ENCODE data around the gene NAA40.

GRCh38 chr11:63905493-63905944 is 11.4 kb downstream of the RCOR2 start:
- RRBS, result no CpG with 5 or more reads among the region's 9 CpGs

DNA sequence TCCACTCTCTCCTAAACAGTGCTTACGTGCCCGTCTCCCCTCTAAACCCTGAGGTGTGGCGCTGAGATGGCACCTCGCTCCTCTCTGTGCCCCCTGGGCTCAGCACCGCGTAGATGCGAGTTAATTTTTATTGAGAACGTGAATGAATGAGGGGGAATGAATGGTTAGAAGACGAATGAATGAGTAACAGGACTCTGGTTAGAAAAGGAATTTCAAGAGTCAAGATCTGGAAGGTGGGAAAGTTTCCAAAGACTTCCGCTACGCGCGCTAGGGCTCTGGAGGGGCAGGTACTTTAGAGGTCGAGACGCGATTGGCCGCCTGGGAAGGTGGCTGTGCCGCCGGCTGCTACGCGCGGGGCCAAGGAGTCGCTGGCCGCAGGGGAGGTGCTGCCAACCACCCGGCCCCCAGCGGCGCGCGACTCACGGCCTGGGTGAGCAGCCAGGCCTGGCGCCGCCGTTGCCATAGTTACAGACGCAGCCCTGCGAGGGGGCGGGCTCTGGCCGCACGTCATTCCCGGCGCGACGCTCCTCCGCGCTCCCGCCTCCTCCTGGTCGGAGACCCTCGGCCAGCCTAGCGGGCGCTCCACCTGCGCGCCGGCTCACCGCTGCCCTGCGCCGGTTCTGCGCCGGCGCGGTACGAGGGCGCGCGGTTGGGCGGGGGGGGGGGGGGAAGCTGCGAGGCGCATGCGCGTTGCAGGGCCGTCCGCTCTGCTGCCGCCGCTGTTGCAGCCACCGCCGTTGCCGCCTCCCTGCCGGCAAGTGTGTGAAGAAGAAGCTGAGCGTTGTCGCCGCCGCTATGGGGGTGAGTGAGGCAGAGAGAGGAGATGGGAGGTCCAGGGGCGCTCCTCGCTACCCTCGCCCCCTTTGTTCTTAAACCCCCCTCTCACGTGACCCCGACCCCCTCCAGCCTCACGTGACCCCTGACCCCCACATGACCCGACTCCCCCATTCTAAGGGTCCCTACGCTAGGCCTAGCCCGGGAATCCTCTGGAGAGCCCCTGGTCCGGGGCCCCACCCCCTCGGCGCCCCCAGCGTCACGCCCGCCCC is at the start of gene NAA40:
TSS of gene NAA40 (plus strand) at position 701 of the 1,046 bp plus-strand sequence.
- RRBS, result 3% methylated on average over 25 of the region's 95 CpGs

DNA sequence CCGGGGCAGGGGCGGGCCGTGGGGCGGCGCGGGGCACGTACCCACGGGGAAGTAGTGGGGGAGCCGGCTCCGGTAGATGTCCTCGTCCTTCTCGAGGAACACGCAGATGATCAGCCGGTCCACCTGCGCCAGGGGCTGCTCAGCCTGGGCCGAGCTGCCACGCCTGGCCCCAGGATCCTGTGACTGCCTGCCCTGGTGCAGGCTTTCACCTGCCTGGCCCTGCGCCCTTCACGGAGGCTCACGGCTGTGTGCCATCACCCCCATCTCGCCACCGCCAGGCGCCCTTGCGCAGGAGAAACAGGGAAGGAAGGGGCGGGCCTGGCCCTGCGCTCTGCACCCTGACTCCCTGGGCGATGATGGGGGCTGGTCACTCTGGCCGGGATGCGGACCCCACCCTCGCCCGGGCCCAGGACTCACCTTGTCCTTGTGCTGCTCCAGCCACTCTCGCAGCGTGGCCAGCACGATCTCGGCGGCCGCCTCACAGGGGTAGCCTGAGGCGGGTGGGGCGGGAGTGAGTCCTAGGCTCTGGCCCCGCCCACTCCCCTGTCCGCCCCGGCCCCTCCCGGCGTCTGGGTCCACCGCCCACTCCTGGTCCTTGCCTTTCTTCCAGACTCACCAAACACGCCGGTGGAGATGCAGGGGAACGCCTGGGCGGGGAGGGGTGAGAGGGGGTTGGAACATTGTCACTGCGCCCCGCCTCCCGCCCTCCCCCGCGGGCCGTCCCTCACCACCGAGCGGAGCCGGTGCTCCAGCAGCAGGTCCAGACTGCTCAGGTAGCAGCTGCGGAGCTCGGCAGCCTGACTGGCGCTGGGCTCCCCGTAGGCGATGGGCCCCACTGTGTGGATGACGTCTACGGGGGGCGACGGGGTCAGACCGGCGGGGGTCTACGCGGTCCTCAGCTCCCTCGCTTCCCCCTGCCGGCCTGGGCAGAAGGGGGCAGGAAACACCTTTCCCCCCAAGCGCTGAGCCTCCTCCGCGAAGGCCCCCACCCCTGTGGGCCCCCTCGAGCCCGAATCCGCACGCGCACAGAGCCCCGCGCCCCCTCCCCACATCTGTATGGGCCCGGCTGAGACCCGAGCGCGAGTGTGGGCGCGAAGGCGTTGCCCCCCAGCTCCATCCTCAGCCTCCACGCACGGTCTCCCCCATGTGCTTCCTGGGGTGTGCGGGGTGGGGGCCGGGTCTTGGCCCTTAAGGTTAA is 13.1 kb downstream of the OTUB1 start:
- RRBS, result 55% methylated on average over 24 of the region's 94 CpGs

DNA sequence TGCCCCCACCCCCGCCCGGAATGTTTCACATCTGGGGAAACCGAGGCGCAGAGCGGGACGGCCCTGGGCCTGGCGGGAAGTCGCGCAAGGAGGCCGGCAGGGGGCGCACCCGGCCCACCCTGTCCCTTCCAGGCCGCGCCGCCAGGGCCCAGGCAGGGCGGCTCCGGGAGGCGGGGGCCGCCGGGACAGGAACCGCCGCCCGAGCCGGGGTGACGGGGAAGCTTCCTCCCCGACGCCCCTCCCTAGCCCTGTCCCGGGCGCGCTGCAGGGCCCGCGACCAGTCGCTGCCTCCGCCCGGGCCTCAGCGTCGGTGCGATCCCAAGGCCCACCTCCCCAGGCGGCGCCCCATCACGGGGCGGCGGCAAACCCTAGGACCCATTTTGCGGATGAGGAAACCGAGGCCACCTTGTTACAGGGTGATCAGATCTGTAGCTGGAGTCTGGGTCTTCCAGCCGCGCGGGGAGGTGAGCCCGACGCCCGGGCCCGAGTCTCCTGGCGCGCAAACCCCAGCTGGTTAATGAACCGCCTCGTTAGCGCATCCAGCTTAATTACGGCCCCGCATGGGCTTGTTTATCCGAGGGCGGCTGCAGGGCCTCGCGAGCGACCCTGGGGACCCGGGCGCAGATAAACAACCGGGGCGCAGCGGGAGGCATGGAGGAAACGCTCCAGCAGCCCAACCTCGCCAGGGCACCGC is 14.4 kb downstream of the OTUB1 start:
- RRBS, result 14% methylated on average over 29 of the region's 72 CpGs

- RRBS, result 19% methylated on average over 10 of the region's 25 CpGs
Measured at GRCh38 chr11:64085222-64085855, 49.6 kb downstream of the FLRT1 start.

DNA sequence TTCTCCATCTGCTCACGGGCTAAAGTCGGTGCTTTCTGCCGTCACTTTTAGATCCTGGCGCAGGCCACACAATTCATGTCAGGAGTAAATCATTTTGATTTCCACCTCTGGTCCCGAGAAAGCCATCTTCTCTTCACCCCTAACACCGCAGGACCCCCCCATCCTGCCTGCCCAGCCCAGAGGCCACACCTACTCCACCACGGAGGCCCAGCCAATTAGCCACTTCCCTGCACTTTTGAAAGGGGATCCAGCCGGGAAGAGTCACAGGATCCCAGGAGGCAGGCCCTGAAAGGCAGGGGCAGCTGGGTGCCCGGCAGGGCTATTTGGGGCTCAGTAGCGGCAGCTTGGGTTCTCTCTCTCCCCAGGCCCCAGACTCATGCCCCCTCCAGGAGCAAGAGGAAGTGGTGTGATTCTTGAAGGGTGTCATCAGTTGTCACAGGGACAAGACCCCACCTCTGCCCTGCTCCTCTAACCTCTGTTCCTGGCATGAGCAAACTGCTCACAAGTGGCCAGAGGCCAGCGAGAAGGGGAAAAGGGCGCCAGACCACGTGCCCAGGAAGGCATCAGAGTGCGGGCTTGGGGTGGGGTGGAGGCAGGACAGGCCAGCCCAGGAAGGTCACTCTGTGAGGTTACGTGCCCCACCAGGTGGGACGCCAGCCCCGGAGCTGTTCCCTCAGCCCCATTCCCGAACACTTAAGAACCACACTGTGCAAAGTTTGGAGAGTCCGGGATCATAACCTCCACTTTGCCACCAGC is 1.2 kb downstream of the MACROD1 start:
- RRBS, result 37% methylated on average over 5 of the region's 19 CpGs

GRCh38 chr11:64185244-64185925 is 586 bp upstream of the STIP1 start:
- RRBS, result 4% methylated on average over 40 of the region's 65 CpGs

GRCh38 chr11:64208710-64209700 is 2.5 kb downstream of the FERMT3 start:
- RRBS, result 96% methylated on average over 4 of the region's 28 CpGs

- RRBS, result 4% methylated on average over 14 of the region's 64 CpGs
Measured at GRCh38 chr11:64234753-64235760, 673 bp downstream of the VEGFB start.

DNA sequence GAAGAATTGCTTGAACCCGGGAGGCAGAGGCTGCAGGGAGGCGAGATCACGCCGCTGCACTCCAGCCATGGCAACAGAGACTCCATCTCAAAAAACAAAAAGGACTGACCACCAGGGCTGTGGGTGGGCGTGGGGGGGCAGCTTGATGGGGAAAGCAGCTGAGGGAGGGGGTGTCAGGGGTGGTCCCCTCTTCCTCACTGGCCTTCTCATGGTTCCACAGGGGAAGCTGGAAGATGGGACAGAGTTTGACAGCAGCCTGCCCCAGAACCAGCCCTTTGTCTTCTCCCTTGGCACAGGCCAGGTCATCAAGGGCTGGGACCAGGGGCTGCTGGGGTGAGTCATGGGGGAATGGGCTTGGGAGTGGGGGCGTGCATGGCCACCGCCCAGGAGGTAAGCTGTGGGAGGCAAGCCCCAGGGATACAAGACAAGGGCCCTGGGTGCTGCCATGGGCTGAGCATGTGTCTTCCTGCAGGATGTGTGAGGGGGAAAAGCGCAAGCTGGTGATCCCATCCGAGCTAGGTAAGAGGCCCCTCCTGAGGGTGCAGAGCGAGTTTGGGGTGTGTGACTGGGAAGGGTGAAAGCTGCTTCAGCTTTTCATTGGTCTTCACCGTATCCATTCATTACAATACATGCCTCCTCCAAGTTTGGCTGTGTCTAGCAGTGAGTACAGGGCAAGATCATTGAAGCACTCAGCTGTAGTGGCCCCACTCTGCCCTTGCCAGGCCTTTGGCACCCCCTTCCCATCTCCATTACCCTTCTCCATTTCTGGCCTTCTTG is 2.3 kb downstream of the ENSG00000286264 start:
- RRBS, result no CpG with 5 or more reads among the region's 11 CpGs

- RRBS, result 75% methylated on average over 2 of the region's 19 CpGs
Measured at GRCh38 chr11:64244061-64244984, 2.4 kb downstream of the PPP1R14B start.

- RRBS, result 9% methylated on average over 19 of the region's 76 CpGs
Measured at GRCh38 chr11:64299238-64300116, 681 bp upstream of the CATSPERZ start.

GRCh38 chr11:64303945-64304666 is 1.2 kb upstream of the ESRRA start:
- RRBS, result 5% methylated on average over 4 of the region's 21 CpGs

DNA sequence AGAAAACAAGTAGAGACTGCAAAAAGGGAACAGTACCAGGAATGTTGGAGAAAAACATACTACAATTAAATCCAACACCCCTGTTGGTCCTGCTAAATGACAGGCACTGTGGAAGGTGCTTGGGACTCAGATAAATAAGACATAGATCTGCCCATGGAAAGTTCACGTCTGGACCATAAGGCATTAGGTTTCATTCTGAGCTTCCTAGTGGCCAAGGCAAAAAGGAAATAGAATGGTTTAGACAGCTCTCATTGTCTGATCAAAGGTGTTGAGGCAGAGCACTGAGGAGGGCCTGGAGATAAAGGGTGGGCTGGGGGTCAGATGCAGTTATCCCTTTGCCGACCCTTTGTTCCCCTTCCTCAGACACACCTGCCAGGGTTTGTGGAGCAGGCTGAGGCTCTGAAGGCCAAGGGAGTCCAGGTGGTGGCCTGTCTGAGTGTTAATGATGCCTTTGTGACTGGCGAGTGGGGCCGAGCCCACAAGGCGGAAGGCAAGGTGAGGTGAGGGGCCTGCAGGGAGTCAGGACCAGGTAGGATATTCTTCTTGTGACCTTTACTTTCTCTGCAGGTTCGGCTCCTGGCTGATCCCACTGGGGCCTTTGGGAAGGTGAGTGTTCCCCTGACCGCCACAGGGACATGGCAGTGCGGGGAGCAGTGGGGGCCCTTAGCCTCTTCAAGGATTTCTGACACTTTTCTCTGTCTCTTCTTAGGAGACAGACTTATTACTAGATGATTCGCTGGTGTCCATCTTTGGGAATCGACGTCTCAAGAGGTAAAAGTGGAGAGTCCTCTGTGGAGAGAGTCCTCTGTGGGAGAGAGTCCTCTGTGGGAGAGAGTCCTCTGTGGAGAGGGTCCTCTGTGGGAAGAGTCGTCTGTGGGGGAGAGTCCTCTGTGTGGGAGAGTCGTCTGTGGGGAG is 2.6 kb downstream of the PRDX5 start:
- RRBS, result no CpG with 5 or more reads among the region's 13 CpGs

DNA sequence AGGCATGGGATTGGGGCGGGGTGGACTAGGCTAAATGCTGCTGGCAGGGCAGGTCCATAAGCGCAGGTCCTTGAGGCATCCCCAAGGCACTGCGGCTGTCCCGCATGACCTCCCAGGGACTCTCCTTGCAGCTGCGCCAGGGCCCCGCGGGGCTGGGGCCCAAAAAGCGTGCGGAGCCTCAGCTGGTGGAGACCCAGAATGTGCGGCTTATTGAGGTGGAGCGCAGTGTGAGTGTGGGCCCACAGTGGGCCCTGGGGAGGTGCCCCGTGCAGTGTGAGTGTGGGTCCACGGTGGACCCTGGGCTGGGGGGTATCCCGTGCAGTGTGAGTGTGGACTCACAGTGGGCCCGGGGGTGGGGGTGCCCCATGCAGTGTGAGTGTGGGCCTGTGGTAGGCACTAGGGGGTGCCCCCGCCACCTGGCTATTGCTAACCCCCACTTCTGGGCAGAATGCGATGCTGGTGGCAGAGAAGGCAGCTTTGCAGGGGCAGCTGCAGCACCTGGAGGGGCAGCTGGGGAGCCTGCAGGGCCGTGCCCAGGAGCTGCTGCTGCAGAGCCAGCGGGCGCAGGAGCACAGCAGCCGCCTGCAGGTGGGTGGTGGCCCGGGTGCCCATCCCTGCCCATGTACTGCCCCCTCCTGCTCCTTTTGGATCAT is 7.8 kb upstream of the RPS6KA4 start:
- RRBS, result no CpG with 5 or more reads among the region's 22 CpGs

GRCh38 chr11:64409791-64410158 is 50.8 kb downstream of the RPS6KA4 start:
- RRBS, result no CpG with 5 or more reads among the region's 6 CpGs

- RRBS, result 7% methylated on average over 12 of the region's 81 CpGs
Measured at GRCh38 chr11:64742711-64743736, 918 bp downstream of the RASGRP2 start.

GRCh38 chr11:64751232-64751914 is 7.4 kb upstream of the RASGRP2 start:
- RRBS, result no CpG with 5 or more reads among the region's 15 CpGs

- RRBS, result no CpG with 5 or more reads among the region's 7 CpGs
Measured at GRCh38 chr11:64762024-64762370, 2.2 kb upstream of the PYGM start.

- RRBS, result no CpG with 5 or more reads among the region's 7 CpGs
Measured at GRCh38 chr11:64764931-64765214, 5.1 kb upstream of the PYGM start.